Lung (tissue), 4 donors: ENCODE measurements around a stretch of chr7.

DNA sequence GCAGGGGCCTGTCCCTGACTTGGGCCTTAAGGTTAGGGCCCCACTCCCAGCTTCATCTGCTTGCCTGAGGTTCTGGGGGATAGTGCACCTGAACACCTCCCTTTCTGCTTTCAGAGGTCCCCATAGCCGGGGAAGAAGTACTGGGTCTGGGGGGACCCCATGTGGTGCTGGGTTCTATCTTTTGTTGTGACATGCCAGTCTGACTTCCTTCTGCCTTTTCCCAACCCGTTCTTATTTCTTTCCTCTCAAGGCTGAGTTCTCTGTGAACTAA, 1.8 kb downstream of the AGAP3 start:
- PRO-cap, result no peak
- RAMPAGE, long total RNA, result no peak
- RRBS, result no CpG with 5 or more reads among the region's 2 CpGs

GRCh38 chr7:151107432-151107935, 21.2 kb downstream of the AGAP3 start:
- PRO-cap, result no peak
- RAMPAGE, long total RNA, result no peak
- RRBS, result no CpG with 5 or more reads among the region's 12 CpGs

GRCh38 chr7:151176674-151177222, 9.3 kb upstream of the GBX1 start:
- PRO-cap, result no peak
- RAMPAGE, long total RNA, result no peak
- RRBS, result no CpG with 5 or more reads among the region's 2 CpGs

GRCh38 chr7:151241183-151241858, 7.2 kb downstream of the SMARCD3 start:
- PRO-cap, result no peak
- RAMPAGE, long total RNA, result no peak
- RRBS, result no CpG with 5 or more reads among the region's 8 CpGs

DNA sequence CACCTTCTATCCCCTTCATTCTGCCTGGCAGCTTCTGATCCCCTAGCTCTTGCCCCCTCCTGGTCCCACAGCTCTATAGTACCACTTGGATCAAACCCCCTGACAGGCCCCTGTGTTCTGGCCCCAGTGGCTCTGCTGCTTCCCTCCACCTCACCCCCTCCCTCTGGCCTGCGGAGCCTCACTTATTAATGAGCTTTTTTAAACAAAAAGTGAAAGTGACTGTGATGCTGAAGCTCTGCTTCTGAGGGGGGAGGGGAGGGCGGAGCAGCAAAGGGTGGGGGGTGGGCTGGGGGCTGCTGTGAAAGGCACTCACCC, 5.2 kb downstream of the SMARCD3 start:
- PRO-cap, result no peak
- RAMPAGE, long total RNA, result no peak
- RRBS, result no CpG with 5 or more reads among the region's 2 CpGs

DNA sequence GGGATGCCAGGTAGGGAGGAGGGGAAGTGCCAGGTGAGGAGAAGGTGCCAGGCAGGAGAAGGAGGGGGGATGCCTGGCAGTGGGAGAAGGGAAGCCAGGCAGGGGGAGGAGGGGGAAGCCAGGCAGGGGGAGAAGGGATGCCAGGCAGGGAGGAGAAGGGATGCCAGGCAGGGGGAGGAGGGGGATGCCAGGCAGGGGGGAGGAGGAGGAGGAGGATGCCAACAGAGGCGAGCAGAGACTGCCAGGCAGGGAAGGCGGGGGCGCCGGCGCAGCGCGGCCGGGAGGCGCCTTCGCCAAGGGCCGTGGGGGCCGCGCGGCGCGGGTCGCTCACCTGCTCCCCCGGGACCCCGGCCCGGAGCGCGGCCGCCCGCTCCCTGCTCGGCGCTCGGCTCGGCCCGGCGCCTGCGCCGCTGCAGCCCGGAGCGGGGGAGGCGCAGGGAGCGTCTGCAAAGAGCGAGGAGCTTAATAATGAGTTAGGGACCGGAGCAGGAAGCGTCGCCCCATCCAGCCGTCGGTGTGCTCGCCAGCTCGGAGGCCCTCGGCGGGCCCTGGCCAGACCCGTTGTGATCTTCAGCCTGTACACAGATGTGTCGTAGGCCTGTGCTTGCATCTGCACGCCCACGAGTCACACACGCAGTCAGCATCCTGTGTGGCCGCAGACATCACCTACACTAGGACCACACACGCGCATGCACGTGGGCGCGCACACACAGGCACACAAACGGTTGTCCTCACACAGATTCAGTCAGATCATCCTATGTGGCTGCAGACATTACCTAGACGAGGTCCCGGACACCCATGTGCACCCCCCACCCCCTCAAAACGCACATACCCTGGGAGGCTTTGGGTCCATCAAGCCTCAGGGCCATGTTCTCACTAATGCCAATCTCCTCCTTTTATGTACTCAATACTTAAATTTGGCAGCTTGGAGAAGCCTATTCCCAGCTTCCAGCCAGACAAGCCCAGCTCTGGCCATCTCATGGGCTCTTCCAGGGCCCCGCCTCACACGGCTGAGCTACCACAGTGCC, 28.6 kb upstream of the SMARCD3 start:
- PRO-cap, result unidirectional peak, minus-strand start at position 404 of the sequence
- RAMPAGE, long total RNA, result no peak
- RRBS, result 1% methylated on average over 27 of the region's 63 CpGs

DNA sequence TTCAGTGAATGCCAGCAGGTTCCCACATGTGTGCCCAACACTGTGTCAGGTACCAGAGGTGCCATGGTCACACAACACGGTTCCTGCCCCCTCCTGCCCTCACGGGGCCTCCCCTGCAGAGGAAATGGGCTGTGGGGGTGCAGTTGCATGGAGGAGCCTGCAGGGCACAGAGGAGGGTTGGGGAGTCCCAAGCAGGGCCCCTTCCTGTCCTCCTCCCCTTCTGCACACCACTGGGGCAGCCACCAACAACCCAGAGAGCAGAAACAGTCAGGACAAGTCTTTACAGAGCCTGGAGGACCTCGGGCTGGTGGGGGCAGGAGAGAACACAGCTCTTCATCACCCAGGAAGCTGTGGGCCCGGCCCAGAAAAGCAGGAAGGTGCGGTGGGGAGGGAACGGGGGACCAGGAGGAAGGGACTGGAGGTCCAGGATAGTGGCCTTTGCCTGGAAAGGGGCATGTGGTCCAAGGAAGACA, 7.0 kb downstream of the CRYGN start:
- PRO-cap, result no peak
- RAMPAGE, long total RNA, result no peak
- RRBS, result no CpG with 5 or more reads among the region's 6 CpGs

DNA sequence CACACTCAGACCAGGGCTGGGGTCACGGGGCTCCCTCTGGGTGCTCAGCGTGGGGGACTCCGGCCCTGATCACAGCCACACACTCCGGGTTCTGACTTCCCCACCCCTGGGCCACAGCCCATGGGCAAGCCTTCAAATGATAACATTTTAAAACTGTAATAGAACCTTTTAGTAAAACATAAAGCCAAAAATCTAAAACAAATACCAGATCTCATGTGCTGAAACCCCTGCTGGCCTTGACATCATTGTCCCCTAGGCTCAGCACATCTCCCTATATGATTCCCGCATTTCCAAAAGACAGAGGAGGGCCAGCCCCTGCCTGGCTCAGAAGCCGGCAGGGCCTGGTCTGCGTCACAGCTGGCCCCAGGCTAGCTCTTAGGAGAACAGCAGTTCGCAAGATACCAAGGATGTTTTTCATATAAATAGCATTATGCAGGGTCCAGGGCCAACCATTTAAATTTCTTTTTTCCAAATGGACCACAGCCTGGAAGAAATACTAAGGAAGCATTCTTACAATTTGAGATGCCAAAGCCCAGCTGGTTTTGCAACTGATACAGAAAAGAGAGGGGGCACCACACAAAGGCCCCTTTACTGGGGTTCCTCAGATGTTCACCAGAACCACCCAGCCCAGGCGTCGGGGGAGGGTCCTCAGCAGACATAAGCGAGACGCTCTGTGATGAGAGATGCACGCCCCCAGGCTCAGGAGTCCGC, 3.2 kb downstream of the CRYGN start:
- PRO-cap, result no peak
- RAMPAGE, long total RNA, result no peak
- RRBS, result no CpG with 5 or more reads among the region's 14 CpGs

GRCh38 chr7:151632690-151632800, 112.8 kb upstream of the RHEB start:
- PRO-cap, result no peak
- RAMPAGE, long total RNA, result no peak
- RRBS, result no CpG with 5 or more reads among the region's 5 CpGs

GRCh38 chr7:151647621-151648425, 128.1 kb upstream of the RHEB start:
- PRO-cap, result no peak
- RAMPAGE, long total RNA, result no peak
- RRBS, result no CpG with 5 or more reads among the region's 10 CpGs

DNA sequence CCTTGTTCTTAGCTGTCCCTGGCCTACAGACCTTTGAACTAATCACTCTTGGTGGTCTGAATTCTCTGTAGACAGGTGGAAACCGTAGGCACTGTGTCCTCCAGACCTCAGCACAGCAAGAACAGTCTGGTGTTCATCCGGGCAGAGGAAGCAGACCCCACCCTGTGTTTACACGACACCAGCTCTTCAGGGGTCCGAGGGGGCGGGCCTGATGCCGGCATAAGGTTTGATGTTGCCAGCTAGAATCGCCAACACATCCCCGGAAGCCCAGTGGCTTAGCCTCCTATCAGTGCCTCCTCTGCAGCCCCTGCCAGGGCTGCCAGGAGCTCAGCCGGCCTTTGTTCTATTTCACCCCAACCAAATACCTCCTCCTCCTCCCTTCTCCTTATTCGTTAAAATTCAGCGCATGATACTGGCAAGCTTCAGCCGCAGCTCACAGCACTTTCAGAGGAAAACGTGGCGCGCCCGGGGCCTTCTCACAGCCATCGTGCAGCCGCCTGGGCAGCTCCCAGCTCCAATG, 176.2 kb upstream of the RHEB start:
- PRO-cap, result no peak
- RAMPAGE, long total RNA, result no peak
- RRBS, result 58% methylated on average over 10 of the region's 18 CpGs

DNA sequence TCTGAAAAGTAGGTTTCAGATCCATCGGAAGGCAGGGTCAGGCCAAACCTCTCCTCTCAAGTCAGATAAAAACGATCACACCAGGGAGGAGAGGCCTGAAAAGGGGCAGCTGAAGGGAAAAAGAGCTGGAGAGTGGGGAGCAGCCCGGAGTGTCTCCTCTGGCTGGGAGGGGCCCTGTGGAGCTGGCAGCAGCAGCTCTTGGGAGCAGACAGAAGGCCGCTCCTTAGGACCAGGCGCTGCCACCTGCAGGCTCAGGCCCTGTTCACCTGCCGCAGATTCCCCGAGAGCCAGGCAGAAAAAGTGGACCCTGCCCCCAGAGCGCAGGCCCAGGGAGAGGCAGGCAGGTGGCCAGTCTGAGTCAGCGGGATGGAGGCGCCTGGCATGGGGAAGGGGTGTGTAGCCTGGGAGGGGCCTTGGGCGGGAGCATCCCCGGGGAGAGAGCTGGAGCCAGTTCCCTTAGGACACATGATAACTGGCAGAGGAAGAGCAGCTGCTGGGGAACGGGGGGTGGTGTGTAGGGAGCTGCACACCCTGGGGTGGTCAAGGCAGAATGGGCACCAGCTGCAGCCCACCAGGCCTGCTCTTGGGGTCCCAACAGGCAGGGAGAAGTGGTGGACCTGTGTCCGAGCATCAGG, 177.1 kb upstream of the RHEB start:
- PRO-cap, result no peak
- RAMPAGE, long total RNA, result no peak
- RRBS, result no CpG with 5 or more reads among the region's 14 CpGs

DNA sequence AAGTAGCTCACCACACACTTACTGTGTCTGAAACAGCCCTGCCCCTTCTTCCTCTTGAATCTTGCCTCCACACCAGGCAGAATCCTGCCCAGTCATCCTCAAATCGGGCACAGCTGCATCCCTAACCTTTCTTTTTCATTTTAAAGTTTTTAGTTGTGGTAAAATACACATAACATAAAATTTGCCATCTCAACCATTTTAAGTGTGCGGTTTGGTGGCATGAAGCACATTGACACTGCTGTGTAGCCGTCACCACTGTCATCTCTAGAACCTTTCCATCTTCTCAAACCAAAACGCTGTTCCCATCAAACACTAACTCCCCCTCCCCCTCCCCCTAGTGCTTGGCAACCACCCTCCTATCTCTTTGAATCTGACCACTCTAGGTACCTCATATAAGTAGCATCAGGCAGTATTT, 89.9 kb downstream of the PRKAG2 start:
- PRO-cap, result no peak
- RAMPAGE, long total RNA, result no peak
- RRBS, result no CpG with 5 or more reads among the region's 4 CpGs

DNA sequence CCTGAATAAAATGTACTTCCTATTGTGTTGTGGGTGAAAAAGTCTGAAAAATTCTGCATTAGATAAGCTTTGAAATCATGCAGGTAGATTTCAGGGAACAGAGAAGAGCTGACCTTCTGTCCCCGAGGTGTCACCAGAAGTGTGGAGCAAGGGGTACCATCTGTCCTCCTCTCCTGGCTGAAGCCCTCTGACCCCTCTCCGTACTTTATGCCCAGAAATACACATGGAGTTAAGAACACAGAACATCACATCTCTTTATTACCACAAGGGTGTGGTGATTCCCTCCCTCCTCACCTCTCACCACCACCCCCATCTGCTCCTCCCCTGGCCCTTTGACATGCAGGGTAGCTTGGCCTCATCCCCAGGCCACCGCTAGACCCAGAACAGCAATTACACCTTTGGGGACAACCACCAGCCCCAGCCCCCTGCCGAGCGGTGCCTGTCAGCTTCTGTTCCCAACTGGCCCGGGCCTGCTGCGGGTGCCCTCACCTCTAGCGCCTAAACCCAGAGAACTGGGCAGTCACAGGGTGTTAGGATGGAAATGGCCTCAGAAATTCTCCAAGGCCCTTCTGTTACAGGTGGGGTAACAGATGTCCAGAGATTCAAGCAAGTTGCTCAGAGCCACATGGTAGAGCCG, 78.2 kb downstream of the PRKAG2 start:
- PRO-cap, result no peak
- RAMPAGE, long total RNA, result no peak
- RRBS, result no CpG with 5 or more reads among the region's 9 CpGs

GRCh38 chr7:151844144-151844902, 32.6 kb downstream of the PRKAG2 start:
- PRO-cap, result no peak
- RAMPAGE, long total RNA, result no peak
- RRBS, result 100% methylated on average over 1 of the region's 22 CpGs

DNA sequence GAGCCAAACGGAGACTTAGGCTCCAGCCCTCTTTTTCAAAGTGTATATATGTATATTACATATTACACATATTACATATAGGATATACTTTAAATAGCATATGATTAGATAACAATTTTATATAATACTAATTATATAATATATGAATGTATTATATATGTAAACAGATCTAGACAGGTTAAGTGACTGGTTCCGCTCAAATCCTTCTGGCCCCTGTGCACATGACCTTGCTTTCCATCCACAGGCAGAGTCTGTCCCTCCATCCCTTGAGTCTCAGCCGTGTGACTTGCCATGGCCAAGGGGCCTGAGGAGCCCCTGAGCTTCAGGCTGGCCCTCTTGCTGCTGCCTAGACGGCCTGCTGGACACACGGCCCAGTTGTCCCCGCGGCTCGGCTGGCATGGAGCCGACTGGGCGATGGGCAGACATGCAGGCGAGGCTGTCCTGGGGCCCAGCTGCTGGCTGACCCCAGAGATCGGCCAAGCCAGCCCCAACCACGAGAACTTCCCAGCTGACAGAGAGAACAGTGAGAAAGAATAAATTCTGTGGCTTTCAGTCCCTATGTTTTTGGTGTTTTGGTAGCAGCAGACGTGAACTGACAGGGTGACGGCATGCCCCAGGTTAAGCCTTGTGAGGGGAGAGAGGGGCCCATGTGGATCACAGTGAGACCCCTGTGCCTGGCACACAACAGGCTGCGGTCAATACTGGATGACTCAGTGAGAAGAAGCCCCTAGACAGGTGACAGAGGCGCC, 11.9 kb downstream of the PRKAG2 start:
- PRO-cap, result no peak
- RAMPAGE, long total RNA, result no peak
- RRBS, result no CpG with 5 or more reads among the region's 17 CpGs

GRCh38 chr7:151876662-151876995, 286 bp downstream of the PRKAG2 start:
- PRO-cap, result no peak
- RAMPAGE, long total RNA, result no peak
- RRBS, result 3% methylated on average over 2 of the region's 29 CpGs

GRCh38 chr7:151922977-151923892, 33.0 kb upstream of the GALNTL5 start:
- PRO-cap, result no peak
- RAMPAGE, long total RNA, result no peak
- RRBS, result no CpG with 5 or more reads among the region's 18 CpGs

DNA sequence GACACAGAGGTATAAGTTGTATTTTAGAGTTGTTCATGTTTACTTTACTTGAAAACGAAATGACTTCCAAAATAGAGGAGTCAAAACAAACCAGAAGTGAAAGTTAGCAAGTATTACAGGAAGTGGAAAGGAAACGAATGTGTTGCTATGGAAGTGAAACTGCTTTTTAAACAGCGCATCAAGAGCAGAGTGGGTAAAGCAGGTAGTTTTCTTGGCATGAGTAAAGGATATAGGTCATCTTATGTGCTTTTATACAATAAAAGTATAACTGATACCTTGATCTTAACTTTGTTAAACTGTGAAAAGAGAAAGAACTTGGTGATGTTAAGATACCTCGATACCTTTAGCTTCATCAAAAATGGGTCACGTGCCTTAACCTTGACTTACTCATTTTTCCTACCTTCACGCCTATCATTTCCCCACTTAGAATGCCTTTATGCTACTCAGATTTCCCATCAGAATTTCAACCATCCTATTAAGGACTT, 19.9 kb upstream of the GALNTL5 start:
- PRO-cap, result no peak
- RAMPAGE, long total RNA, result no peak
- RRBS, result no CpG with 5 or more reads among the region's 6 CpGs

- PRO-cap, result no peak
- RAMPAGE, long total RNA, result no peak
Observed at GRCh38 chr7:152005832-152006184, 19.7 kb upstream of the GALNT11 start.